Cardiac ventricle fibroblast (primary cell): ENCODE results near the gene SLC25A45.

- RAMPAGE, long total RNA = no peak
These were observed 2.0 kb upstream of the TM7SF2 start for GRCh38 chr11:65109687-65109995.

DNA sequence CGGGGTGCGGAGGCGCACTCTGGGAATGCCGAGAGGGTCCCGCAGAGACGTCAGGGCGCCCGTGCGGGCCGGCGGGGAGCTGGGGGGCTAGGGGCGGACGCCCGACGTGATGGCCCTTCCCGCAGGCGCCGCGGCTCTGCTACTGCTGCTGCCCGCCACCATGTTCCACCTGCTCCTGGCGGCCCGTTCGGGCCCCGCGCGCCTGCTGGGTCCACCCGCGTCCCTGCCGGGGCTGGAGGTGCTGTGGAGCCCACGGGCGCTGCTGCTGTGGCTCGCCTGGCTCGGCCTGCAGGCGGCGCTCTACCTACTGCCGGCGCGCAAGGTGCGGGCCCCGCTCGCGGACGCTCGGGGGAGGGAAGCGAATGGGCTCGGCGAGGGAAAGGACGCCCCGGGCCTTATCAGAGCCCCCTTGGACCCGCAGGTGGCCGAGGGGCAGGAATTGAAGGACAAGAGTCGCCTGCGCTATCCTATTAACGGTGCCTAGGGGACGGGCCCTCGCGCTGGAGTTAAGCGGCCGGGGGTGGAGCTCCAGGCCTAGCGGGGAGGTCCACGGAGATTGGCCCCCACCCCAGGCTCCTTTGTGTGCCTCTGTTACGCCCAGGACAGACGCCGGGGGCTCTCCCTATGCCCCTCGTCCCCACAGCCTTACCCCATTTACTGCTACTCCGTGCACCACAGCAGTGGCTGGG lies 862 bp downstream of the TM7SF2 start:
- RAMPAGE, long total RNA = no peak

DNA sequence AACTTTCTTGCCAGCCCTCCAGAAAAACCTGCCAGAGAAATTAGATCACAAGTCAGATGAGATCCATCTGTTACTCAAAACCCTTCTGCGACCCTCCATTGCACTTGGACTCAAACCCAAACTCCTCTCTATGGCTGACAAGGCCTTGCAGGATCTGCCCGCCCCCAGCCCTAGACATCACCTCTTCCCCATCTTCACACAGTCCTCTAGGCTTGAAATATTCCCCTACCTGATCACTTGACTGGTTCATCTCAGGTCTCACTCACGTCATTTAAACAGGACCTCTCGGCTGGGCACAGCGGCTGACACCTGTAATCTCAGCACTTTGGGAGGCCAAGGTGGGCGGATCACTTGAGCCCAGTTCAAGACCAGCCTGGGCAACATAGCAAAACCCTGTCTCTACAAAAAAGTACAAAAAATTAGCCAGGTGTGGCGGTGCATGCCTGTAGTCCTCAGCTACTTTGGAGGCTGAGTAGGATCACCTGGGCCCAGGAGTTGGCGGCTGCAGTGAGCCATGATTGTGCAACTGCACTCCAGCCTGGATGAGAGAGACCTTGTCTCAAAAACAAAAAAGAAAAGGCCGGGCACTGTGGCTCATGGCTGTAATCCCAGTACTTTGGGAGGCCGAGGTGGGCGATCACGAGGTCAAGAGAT lies 1.4 kb upstream of the ZNHIT2 start:
- RAMPAGE, long total RNA = no peak

DNA sequence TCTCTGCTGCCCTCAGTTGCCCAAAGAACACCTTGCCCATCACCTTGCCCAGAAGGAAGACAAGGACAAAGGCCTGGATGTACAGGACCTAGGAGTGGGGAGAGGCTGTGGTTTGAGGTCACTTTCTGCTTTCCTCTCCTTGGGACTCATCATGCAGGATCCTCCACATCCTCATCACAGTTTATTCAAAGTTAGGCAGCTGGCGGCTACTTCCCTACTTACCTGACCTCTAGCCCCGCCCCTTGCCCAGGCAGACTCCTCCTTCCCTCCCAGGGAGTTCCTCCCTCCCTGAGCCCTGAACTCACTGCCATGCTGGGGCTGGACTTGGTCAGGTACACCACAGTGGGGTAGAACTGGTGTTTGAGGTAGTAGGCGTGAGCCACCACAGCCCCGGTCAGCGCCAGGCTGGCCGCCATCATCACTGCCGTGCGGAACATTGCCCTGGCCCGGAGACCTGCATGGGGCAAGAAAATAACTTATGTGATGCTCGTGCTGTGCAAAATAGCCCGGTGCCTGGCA lies 1.1 kb downstream of the SYVN1 start:
- RAMPAGE, long total RNA = no peak

- RAMPAGE, long total RNA = no peak
These were observed 608 bp downstream of the SYVN1 start for GRCh38 chr11:65133684-65134137.

DNA sequence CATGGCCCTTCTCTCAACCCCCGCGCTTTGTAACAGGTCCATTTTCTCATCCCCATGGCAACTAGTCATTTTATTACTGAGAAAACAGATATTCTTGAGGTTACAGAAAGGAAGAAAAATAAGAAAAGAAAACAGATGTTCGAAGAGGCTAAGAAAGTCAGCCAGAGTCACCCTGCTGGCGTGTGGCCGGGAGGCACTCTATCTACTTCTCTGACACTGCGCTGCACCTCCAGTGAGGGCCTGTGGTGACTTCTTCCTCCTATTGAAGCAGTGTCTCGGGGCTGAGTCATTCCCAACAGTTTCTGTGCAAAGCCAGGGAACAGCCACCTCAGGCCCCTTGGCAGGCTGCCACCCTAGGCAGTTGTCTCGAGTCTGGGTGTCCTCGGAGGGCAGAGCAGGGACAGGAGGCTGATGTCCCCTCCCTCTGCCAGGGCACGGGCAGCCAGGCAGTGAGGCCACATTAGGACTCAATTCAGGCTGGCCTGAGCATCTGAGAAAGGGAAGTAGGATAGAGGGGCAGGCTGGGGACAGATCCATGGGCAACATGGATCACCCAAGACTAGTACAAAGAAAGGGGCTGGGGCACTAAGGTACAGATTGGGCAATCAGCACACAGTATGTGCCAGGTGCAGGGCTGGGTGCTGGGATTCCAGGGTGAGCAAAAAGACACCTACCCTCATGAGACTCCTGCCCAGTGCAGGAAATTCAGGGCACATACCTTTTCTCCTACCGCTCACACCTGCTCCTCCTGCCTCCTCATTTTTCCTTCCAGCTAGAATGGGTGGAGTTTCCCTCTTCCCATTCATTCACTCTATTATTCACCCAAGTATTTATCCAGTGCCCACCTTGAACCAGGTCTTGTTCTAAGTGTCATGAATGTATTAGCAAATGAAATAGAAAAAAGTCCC lies 16.5 kb upstream of the SYVN1 start:
- RAMPAGE, long total RNA = no peak

DNA sequence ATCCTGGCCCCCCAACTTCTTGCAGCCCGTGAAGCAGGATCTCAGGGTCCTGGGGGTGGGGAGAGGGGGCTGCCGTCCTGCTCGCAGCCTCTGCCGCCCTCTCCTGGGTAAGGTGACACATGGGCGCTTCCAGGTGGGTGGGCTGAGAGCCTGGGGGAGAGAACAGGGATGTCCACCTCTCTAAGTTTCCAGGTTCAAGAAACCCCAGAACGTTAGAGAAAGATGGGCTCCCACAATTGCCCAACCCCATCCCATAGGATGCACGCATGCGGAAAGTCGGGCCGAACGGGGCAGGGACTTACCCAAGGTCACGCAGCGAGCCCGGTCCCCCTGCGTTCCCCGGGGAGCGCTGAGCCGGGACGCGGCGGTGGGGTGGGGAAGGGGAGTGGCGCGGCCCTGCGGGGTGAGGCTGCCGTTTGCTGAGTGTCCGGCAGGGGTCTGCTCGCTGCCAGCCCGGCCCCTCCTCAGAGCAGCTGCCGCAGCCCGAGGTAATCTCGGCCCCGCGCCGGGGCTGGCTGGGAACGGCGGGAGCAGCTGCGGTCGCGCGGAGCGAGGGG lies 727 bp upstream of the CAPN1 start:
- RAMPAGE, long total RNA = no peak

GRCh38 chr11:65182044-65182180 lies 184 bp downstream of the CAPN1 start:
- RAMPAGE, long total RNA = no peak

- RAMPAGE, long total RNA = no peak
These were observed 6.5 kb downstream of the CDC42EP2 start for GRCh38 chr11:65321125-65321569.

- RAMPAGE, long total RNA = no peak
These were observed 794 bp upstream of the TIGD3 start for GRCh38 chr11:65353608-65354306.

DNA sequence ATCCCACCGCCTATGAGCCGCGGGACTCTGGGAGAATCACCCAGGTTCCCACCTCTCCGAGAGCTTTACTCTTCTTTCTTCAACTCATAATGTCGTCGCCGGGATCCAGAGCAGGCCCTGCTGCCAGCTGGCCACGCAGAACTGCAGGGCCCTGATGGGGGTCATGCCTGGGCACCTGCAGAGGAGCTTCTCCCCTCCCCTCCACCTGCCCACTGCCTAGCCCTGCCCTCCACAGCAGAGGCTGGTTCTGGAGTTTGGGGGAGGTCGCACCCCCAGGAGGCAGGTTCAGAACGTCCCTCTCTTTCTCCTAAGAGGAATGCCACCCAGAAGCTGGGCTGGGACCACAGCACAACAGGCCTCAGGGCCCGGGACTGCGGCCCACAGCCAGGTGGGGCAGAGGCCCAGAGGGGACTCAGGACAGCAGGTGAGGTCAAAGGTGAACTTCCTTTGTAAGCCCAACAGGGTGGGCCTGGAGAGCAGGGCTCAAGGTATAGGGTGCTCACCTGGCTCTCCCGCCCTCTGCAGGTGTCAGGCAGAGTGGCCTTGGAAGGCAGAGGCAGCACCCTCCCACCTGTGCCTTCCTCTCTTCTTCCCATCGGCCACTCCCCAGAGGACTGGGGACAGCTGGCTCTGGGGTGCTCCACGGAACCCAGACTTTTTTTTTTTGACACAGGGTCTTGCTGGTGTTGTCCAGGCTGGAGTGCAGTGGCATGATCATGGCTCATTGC lies 1.8 kb downstream of the SLC25A45 start:
- RAMPAGE, long total RNA = no peak

DNA sequence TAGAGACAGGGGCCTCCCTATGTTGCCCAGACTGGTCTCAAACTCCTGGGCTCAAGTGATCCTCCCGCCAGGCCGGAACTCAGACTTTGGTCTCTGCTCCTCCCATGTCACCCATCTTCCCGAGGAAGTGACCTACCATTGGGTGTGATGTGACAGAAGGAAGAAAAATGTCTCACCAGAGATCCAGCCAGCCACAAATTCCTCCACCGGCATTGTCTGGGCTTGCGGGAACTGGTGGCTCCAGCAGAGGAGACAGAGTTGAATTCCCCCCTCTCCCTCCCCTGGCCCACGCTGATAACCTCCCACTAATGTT lies 751 bp downstream of the SLC25A45 start:
- RAMPAGE, long total RNA = no peak

- RAMPAGE, long total RNA = no peak
These were observed at the start of gene SLC25A45 for GRCh38 chr11:65382052-65382893. TSS of gene SLC25A45 (minus strand) at chr11:65382646.

GRCh38 chr11:65390715-65391101 lies 4.3 kb downstream of the FRMD8 start:
- RAMPAGE, long total RNA = no peak

GRCh38 chr11:65423668-65423902 lies 37.1 kb downstream of the FRMD8 start:
- RAMPAGE, long total RNA = no peak

GRCh38 chr11:65426998-65427629 lies 40.7 kb downstream of the FRMD8 start:
- RAMPAGE, long total RNA = no peak

DNA sequence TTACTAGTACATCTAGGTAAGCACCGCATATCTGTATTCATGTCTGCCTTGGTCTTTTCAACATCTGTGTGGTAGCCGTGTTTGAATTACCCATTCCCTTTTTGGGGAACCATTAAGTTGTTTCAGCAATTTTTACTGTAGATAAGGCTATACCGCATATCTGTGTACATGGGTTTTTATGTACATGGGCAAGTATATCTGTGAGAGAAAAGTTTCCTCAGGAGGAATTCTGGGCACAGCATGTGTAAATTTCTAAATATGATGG lies 50.1 kb downstream of the FRMD8 start:
- RAMPAGE, long total RNA = no peak

DNA sequence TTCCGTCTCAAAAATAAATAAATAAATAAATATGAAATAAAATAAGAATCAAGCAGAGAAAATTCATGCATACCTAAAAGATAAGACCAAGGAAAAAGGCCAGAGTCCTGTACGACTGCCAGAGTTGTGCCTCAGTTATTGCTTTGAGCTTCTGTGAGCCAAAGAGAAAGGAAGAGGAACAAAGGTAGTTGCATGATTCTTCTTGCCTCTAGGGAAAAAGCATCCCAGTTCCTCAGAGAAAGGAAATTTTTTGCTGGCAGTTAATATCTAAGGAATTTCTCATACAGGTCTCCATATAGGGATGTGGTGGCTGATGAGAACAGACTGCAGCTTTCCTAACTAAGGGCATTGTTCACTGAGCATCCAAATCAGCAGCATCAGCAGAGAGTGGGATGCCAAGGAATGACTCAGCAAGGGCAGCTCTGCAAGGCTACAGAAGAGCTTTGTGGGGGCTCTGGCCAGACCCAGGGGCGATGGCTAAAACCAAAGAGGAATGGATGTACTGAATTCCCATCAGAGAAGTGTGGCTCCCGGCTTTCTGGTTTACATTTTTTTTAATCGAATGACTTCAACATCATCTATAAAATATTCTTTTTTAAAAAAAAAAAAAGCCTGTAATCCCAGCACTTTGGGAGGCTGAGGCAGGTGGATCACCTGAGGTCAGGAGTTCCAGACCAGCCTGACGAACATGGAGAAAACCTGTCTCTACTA lies 43.3 kb upstream of the SCYL1 start:
- RAMPAGE, long total RNA = no peak

DNA sequence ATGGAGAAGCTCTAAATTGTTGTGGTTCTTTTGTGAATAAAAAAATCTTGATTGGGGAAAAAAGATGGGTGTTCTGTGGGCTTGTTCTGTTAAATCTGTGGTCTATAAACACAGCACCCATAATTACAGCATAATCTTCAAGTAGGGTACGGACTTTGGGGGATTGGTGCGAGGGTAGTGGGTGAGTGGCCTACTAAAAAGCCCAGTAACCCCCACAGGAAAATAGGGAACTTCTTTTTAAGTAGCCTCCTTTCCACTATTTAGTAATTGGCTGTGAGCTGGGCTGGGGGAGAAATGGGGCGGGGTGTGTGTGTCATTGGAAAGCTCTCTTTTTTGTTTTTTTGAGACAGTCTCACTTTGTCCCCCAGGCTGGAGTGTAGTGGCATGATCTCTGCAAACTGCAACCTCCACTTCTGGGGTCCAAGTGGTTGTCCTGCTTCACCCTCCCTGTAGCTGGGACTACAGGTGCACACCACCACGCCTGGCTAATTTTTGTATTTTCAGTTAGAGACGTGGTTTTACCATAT lies 18.4 kb upstream of the SCYL1 start:
- RAMPAGE, long total RNA = no peak

GRCh38 chr11:65555423-65556245 lies 2.5 kb downstream of the LTBP3 start:
- RAMPAGE, long total RNA = no peak